LHCN-M2 (cell line): Measurements from ENCODE around the genes ALDOB and OR13C3.

DNA sequence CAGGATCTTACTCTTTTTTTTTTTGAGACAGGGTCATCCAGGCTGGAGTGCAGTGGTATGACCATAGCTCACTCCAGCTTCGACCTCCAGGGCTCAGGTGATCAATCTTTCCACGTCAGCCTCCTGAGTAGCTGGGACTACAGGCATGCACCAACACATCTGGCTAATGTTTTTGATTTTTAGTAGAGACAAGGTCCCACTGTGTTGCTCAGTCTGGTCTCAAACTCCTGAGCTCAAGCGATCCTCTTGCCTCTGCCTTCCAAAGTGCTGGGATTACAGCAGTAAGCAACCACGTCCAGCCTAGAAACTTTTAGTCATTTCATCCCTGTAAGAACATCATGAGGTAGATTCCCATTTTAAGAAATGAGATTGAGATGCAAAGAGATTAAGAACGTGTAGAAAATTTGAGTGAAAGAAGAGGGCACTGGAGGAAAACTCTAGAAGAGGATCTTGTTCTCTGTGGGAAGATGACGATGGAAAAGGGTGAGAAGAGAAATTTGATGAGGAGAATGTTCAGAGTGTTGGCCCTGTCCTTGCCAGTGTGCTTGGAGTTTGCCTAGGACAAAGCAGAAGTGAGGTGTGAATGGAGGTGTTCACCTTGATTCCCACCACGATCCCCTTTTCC is 6.3 kb downstream of the ALDOB start:
- RAMPAGE, long total RNA = no peak

DNA sequence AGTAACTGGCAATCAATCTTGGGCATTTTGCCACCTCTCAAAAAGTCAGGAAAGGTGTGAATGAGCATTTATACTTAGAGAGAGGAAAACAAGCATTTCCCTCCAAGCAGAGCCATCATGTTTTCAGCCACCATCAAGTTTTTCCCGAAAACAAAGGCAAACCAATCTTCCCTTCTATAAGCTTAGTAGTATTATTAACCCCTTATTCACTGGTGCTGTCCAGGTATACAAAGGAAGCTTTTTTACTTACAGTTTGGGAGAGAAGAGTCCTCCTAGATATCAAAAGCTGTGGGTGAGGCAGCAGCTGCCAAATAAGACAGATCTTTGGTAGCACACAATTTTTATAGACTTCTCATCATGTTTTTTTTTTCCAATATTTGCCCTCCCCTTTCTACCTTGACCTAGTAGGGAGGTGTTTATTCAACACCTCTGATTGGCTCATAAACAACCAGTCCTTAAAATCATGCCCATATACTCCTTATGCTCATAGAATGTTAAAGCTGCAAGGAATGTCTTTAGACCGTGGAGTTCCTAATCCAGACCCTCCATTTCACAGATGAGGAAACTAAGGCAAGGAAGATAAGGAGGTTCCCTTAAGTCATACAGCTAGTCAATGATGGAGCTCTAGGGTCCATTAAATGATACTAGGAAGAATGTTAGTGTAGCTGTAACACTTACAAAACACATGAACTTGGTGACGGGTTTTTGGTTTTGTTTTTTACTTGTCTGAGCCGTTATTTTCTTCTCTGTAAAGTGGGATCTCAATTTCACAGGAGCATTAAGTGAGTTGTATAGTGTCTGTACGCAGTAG is at the start of gene ALDOB:
Gene ALDOB (minus strand): TSS at position 316 of the 811 bp plus-strand sequence.
- RAMPAGE, long total RNA = no peak

DNA sequence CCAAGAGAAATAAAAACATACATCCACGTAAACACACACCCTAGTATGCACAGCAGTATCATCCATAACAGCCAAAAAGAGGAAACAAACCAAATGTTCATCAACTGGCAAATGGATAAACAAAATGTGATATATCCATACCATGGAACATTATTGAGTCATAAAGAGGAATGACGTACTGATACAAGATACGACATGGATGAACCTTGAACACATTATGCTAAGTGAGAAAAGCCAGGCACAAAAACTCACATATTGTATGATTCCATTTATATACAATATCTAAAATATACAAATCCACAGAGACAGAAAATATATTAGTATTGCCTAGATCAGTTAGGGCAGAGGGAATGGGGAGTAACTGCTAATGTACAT is 8.3 kb upstream of the ALDOB start:
- RAMPAGE, long total RNA = no peak

GRCh38 chr9:101445197-101446294 is 10.0 kb upstream of the ALDOB start:
- RAMPAGE, long total RNA = no peak

DNA sequence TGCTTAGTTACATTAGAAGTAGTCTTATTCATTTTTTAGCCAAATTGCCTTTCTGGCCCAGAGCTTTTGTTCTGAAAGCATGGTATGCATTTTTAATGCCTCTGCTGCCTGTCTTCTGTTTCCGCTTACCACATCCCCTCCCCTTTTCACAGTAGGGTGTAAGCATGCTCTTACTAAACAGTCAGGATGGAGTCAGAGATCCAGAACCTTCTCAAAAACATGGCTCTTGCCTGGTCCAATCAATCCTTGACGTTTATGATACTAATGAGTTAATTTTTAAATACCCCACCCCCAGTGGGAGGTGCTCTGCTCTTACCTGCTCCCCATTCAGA is 22.4 kb downstream of the PPP3R2 start:
- RAMPAGE, long total RNA = no peak

DNA sequence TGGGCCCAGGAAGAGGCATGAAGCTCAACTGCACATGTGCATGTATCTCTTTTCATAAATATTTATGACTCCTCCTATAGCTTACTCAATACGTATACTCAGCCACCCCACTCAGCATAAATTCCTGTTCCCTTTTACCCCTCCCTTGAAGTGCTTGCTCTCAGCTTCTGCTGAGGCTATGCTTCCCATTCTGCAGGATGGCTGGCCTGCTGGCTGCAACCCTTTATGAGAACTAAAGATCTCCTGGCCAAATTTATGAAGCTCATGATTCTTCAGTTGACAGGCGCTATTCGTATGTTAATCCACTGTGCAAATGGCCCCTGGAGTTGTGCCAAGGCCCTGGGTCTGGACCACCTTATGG is 14.7 kb downstream of the PPP3R2 start:
- RAMPAGE, long total RNA = no peak

GRCh38 chr9:104536607-104537233 is at the start of gene OR13C3:
OR13C3 (minus strand) TSS chr9:104536856.
- RAMPAGE, long total RNA = no peak

DNA sequence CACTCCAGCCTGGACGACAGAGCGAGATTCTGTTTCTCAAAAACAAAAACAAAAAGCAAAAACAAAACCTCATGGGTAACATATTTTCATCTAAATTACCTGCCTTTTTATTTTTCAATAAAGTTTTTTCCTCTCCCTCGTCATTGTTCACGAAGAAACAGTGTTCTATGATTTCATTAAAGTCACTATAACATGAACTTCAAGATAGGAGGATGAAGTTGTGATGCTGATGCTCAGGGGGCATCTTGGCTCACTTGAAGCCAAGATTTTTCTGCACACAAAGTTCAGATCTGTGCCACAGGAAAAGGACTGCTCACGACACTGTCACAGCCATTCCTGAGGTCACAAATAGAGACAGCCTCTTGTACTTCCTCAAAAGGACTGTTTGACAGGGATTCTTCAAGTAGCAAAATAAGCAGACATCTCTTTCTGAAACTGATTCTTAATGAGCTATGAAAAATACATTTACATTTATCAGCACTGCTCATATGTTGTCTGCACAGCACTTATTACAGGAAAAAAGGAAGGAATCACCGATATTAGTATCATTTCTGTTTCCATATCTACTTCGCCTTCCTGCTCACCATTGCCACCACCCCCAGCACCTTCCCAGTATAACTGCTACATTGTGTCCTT is 16.2 kb downstream of the NIPSNAP3B start:
- RAMPAGE, long total RNA = no peak

DNA sequence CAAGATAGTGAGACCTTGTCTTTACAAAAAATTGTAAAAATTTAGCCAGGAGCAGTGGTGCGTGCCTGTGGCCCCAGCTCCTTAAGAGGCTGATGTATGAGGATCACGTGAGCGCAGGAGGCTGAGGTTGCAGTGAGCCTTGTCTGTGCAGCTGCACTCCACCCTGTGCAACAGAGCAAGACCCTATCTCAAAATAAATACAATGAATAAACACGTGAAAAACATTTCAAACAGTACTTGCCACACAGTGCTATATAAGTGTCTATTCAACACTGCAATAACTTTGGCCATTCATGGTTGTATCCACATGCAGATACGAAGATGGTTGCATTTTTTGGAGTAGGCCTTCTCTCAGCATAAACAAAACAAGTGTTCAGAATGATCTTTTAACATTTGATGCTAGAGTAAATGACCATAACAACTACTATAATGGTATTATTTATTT is 4.1 kb downstream of the ABCA1 start:
- RAMPAGE, long total RNA = no peak

DNA sequence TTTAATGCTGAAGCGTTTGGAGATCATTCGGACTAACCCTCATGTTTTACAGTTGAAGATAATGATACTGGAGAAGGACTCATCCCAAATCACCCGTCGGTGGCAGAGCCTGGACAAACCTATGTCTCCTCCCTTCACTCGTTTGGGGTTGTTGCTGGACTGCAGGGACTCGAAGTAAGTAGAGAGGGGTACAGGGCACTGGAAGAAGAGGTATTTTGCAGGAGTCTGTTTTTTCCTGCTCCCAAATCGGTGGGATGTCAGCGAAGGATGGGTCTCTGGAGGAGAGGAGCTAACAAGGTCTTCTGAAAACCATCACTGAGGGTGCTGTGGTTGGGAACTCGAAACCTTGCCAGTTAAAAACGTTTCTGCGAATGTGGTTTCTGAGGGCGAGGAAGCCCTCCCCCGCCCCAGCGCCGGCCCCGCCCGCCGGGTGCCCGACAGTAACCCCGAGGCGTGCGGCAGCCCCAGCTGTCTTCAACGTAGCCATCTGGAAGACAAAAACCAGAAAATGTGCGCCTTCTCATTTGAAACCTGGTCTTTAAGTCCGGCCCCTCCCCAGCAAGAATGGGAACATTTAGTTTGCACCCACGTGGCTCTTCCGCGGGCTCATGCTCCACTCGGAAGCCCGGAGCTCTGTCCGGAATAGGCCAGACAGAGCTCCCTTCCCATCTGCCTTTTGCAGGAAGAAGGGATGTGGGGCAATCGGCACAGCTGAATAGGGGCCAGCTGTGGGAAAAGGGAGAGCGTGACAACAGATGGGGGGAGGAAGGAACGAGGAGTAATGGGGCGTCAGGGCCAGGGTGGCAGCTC is 63.1 kb upstream of the ABCA1 start:
- RAMPAGE, long total RNA = no peak

GRCh38 chr9:104991627-104992350 is 63.8 kb upstream of the ABCA1 start:
- RAMPAGE, long total RNA = no peak

GRCh38 chr9:105191553-105192269 is 52.7 kb upstream of the SLC44A1 start:
- RAMPAGE, long total RNA = no peak

DNA sequence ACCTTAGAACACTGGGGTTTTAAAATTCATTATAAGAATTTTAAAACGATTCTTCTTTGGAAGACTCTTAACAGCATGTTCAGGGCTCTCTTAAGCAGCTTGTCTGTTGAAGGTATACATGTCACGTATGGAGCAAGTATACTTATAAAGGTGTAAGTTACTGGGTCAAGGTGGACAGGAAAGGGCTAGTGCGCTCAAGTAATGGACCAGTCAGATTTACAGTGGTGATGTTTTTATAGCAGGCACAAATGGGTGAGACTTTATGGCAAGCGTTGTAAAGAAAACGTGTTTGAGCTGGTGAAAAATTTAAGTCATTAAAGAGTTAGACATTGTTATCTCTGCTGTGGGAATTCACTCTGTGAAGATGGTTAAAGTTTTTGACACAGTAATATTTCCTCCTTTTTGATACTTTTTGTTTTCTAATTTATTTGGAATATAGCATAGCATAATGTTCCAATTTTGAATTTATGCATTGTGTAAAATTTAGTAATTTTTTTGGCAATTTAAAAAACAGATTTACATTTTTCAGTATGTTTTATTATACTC is 8.0 kb downstream of the SLC44A1 start:
- RAMPAGE, long total RNA = no peak

- RAMPAGE, long total RNA = no peak
Observed at GRCh38 chr9:105296655-105297353, 52.4 kb downstream of the SLC44A1 start.

DNA sequence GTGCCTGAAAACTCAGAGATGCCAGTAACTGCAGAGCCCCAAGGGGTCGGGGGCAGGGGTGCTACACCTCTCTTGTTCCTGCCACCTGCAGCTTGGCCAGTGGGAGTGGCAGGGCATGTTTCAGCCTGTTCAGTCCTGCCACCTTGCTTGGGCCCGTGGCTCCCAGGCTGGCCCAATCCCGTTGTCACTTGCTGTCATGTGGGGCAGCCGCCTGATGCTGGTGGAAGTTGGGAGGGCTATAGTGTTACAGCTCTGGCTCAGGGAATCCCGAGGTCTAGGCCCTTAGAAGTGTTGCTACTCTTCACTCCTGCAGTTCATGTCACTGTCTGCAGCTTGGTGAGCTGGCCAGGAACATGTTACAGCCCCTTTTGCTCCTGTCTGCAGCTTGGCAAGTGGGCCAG is 10.1 kb downstream of the FSD1L start:
- RAMPAGE, long total RNA = no peak

DNA sequence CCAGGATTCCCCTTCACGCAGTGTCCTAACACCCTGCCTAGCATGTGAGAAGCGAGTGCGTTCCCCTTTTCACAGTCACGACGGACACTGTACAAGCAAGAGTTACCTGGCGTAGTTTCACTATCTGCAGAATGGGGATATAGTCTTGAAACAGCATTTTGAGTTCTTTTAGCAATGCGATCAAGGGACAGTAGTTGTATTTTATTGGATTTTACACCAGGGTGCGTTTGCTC is 911 bp downstream of the TMEM38B start:
- RAMPAGE, long total RNA = no peak

DNA sequence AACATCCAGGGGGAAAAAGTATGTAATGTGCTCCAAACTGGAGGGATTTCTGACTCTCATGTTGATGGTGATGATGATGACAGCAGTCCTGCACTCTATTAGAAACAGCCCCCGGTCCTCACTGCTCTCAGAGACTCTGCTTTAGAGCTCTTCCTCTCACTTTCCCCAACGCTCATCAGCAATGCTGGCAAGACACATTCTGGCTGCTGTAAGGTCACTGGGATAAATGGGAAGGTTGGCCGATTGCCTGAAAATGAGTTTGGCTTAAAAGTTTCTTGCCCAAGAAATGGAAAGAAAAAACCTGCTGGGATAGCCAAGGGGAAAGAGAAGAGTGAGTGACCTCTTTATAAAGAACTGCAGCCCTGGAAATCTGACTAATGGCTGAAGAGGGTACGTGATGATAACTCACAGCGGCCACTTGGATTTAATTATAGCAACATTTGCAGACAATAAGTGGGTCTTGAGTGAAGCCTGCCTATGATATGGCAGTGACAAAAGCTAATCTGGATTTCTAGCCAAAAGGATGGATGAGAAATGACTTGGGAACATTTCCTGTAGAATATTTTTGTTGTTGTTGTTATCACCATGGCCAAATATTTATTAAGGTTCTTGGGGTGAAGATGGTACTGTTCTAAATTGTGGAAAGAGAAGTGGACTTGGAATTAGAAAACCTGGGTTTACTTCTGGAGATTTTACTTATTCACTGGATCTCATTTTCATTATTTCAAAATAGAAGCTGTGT is 235.9 kb downstream of the TMEM38B start:
- RAMPAGE, long total RNA = no peak

- RAMPAGE, long total RNA = no peak
Observed at GRCh38 chr9:106864226-106865303, 1.6 kb downstream of the ZNF462 start.

- RAMPAGE, long total RNA = no peak
Observed at GRCh38 chr9:107192383-107192726, 90.7 kb upstream of the RAD23B start.

GRCh38 chr9:107294224-107295026 is 11.3 kb downstream of the RAD23B start:
- RAMPAGE, long total RNA = no peak